Camera-type eye (tissue), 1 donor: Measurements from ENCODE around the genes MMP2 and SLC6A2.

DNA sequence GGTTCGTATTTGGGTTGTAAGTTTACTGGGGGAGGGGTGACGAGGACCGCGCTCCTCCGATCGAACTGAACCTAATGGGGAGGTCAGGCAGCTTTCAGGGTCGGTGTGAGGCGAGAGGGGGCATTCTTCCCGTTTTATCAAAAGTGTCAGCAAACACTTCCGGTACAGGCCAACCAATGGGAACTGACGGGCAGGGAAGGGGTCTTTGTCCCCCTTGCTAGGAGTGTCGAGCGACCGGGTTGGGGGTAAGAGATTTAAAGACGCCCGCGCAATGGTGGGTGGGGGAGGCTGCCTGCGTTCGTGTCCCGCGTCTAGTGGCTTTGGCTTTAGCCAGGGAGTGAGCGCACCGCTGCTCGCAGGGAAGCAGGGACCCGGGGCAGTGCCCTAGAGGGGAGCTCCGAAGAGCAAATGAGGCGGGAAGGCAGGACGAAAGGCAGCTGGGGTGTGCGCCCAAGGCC lies 7.1 kb downstream of the IRX6 start:
- RAMPAGE, long total RNA = no peak

GRCh38 chr16:55478527-55479828 lies at the start of gene MMP2:
MMP2 (plus strand) TSS chr16:55479198.
- RAMPAGE, long total RNA = no peak

- RAMPAGE, long total RNA = no peak
Observed at GRCh38 chr16:55655514-55656496, at the start of gene SLC6A2. SLC6A2 (plus strand) TSS chr16:55655988.

DNA sequence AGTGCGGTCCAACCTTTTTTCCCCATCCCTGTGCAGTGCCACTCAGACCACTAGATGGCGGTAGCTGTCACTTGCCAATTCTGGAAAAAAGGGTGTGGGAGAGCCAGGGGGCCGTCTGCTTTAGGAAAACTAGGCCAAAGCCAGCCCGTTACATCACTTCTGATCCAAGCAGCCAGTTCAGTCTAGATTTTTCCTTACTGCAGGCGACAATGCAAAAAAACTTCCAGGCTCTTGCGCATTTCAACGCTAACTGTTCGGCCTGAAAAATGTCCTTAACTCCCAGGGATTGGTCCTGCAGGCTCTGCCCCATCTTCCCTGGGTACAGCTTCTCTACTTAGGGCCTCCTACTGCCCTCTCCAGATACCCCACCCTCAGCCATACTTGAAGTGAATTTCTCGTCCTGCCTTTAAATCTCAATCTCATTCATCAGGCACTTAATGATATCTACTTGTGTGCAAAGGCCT lies 69.3 kb upstream of the CES5A start:
- RAMPAGE, long total RNA = no peak

DNA sequence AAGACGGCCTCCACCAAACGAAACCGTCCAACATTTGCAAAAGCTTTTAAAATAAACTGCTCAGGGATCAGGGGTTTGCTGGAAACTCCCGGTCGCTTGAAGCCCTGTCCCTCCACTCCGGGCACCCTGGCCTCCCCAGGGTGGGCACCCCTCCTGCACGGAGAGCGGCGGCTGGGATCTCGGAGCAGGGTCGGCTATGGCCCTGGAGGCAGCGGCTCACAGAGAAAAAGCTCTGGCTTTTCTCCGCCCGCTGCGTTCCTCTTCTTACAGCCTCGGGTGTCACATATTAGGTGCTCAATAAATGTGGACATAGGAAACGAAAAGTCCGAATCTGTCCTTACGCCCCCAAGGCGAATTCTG lies 806 bp upstream of the GNAO1 start:
- RAMPAGE, long total RNA = no peak

DNA sequence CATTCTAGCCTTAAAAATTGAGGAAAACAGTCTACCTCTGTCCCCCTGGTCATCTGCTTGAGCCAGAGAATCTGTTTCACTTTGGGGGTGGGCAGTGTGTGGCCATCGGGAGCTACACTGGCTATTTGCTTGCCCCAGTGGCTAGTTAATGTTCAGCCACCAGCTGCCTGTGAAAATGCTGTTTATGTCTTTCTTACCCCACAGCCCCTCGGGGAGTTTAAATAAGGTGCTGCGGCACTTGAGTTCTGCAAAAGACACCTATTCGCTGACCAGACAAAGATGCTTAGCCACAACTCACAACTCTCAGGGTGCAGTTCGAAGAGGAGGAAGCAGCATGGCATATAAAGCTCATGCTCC lies 43.5 kb downstream of the GNAO1 start:
- RAMPAGE, long total RNA = no peak

DNA sequence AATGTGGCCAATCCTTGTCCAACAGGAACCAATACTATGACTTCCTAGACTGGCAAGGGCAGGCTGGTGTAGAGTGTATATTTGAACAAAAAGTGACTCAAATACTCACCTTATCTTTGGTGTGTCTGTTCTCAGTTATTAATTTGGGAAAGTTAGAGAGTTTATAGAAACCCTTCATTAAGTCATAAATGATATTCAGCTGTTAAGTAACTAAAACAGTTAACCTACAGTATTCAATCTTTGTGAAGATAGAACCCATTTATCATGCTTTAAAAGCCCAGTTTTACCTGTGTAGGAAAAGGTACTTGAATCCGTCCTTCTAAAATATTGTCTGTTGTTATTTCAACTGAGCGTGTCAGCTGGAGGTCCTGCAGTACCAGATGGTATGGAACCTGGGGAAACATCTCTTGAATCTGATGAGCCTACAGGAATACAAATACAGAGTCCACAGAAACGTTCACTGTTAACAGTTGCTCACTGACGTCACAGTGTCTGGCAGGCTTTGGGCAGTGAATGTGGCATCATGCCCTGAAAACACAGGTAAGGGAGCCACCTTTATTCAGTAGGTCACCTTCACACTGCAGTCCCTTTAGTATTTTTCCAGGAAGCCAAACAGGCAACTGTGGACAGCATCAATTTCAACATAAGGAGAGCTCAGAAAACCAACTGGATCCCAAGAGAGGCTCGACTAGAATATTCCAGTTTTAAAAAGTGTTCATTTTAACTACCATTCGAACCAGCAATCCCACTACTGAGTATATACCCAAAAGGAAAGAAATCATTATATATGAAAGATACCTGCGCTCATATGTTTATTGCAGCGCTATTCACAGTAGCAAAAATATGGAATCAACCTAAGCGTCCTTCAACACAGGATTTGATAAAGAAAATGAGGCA lies 56.2 kb downstream of the AMFR start:
- RAMPAGE, long total RNA = no peak

GRCh38 chr16:56389463-56390293 lies 35.7 kb downstream of the AMFR start:
- RAMPAGE, long total RNA = no peak

DNA sequence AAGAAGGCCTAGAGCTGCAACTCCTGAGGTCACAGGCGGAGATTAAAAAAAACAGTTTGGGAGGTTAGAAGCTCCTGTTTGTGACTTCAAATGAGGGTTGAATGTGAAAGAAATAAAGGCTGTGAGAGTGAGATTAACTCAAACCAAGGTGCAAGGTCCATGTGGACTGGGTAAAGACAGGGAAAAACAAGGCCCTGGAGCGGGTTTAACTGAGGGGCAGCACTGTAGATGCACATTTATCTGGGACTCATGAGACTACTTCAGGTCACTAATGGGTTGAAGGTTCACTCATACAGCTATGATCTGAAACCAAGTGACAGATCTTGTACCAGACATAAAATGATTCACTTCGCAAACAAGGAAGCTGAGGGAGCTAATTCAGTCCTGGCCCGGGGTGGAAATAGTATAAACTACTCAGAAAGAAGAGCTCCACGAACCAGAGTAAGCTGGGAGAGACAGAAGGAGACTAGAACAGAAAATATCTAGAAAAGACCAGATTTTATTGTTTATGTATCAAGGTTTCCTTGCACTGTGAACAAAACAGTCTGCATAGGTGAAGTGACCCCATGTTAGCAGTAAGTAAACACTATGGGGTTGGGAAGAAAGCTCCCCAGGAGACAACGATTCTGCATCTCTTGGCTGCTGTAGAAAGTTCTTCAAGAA lies 16.6 kb downstream of the AMFR start:
- RAMPAGE, long total RNA = no peak

- RAMPAGE, long total RNA = no peak
Observed at GRCh38 chr16:56551746-56552393, 13.0 kb upstream of the MT4 start.

DNA sequence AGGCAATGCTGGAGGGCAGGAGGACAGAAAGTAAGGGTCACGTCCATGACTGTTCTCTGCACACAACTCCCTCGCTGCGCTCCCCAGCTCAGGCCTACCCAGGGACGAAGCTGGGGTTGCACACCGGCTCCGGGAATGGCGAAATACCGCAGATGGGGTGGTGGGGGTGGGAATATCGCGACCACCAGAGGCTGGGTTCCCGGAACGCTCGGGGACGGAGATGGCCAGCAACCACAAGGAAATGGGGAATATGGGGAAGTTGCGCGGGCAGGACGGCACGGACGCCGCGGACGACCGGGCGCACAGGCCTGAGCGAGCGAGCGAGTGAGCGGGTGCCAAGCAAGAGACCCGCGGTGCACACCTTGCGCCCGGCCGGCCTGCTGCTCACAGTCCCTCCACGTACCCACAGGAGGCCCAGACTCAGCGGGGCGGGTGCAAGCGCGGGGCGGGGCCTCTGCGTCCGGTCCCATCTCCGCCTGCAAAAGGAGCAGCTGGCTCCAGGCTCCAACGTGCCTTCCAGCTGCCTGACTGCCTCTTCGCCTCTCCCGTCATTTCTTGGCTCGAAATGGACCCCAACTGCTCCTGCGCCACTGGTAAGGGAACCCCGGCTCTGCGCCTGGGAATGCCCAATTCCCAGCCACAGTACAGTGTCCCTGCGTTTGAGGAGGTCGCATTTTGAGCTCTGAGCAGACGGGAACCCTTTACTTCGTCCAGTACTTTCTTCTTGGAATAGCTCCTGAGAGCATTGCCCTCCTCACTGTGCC lies 8.4 kb upstream of the MT1E start:
- RAMPAGE, long total RNA = no peak

GRCh38 chr16:56662981-56663440 lies 4.9 kb downstream of the MT1G start:
- RAMPAGE, long total RNA = no peak

GRCh38 chr16:56666869-56667861 lies 700 bp downstream of the MT1G start:
- RAMPAGE, long total RNA = no peak

- RAMPAGE, long total RNA = no peak
Observed at GRCh38 chr16:56684197-56684930, 2.1 kb downstream of the MT1X start.

GRCh38 chr16:56684931-56686133 lies 3.1 kb downstream of the MT1X start:
- RAMPAGE, long total RNA = no peak

GRCh38 chr16:56691944-56692509 lies 9.8 kb downstream of the MT1X start:
- RAMPAGE, long total RNA = no peak

GRCh38 chr16:56708416-56708844 lies 21.5 kb upstream of the NUP93 start:
- RAMPAGE, long total RNA = no peak

DNA sequence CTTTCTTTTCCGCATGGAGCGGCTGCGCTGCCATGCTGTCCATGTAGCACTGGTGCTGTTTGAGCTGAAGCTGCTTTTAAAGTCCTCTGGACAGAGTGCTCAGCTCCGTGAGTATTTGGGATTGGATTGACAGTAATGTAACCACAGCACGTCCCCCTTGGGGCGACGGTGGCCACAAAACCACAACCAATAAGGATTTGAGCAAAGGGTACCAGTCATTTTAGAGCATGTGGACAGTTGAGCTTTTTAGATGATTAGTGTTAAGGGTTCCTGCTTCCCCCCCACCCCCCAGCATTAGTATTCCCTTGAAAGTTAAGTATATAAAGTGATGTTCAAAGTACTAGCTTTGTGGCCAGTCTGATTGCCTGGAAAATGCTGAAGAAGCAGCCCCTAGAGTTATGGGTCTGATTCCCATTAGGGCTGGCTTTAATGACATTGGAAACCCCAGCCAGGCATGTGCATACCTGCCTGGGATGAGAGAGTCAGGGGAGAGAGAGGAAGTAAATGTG lies 31.7 kb upstream of the SLC12A3 start:
- RAMPAGE, long total RNA = no peak

DNA sequence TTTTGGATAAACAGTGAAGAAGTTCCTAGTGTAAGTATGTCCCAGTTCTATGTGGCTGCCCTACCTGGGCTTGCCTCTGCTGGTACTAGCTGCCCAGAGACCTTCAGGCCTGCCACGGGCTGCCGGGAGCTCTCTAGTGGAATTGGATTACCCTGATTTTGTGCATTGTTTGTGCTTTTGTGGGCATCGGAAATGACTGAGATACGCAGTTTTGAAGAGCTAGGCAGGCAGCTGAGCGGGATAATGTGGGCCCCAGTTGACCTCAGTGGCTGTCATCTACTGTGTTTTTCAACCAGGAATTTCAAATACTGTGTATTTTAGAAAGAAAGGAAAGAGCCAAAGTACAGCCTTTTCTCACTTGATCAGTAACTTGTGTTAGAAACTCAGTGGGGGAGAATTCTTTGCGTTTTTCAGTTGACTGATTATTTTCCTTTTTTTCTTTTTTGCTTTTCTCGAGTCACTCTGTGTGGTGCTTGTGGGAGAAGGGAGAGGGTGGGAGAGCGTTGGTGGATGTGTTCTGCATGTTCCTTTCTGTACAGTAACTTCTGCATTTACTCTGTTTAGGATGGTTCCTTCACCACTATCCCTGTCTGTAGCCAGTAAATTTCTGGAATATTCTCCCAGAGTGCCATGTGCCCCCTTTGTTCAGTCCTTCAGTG lies 15.2 kb upstream of the SLC12A3 start:
- RAMPAGE, long total RNA = no peak

- RAMPAGE, long total RNA = no peak
Observed at GRCh38 chr16:56941655-56942650, 10.0 kb downstream of the HERPUD1 start.